Duodenum (tissue), 1 donor: Measurements from ENCODE around the genes CCDC92 and NCOR2.

GRCh38 chr12:123742997-123743436, 19.1 kb upstream of the DNAH10 start:
- PRO-cap = no peak

DNA sequence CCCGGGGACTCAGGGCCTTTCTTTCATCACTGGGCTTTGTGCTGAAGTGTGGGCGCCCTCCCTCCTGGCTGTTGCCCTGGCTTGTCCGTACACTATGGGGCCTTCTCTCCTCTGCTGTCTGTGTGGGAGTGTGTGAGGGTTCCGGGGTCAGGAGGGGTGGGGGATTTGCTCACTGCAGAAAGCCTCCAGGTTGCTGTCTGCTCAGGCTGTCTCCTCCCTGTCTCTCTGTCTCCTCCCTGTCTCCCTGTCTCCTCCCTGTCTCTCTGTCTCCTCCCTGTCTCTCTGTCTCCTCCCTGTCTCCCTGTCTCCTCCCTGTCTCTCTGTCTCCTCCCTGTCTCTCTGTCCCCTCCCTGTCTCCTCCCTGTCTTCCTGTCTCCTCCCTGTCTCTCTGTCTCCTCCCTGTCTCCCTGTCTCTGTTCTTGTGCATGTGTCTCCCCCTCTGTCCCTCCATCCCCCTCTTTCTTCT, 64.7 kb downstream of the CCDC92 start:
- PRO-cap = no peak

DNA sequence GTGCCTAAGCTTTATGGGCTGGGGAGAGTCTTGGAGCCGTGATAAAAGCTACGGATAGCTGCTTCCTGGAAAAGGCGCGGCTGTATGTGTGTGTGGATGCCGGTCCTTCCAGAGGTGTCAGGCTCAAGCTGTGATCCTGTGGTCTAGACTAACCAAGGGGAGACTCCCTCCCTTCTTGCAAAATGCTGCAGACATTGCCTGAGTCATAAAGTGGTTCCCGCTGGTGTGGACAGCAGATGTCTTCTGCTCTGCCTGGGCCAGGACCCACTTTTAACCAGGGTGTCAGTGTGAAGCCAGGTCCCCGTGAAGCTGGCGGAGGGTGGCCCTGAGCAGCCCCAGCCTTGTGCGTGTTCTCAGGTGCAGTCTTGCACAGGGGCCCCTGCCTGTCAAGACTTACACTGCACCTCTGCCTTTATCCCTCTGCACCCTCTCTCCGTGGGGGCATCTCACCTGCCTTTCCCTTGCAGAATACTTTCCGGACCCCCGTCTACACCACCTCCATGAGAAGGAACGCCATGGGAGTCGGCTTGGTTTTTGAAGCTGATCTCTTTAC, 37.7 kb downstream of the CCDC92 start:
- PRO-cap = no peak

DNA sequence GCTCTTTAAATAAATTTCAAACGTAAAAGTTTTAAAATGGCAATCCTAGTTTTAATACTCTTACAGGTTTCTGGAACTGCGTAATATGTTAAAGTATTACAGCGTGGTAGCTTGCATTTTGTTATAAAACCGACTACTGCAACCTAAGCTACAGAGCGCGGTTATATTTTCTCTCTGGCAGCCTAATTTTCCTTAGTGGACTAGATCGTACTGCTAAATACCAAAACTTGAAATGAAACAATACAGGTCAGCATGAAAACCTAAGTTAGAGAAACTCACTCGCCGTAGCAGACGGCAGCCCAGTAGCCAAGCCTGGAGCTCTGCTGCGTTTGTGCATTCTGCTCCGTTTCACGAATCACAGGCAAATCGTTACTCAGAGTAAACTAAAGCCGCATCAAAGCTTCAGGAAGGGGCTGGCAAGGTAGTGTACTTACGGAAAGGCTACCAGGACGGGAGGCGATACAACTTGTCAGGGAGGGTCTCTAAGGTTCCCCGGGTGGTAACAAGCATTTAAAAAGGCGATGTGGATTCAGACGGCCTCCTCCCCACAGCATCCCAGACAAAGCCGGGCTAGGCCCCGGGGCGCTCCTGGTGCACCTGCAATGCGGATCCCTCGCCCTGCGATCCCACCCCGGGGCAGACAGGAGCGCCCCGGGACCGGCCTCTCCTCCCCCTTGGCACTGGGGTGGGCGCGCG, 1.0 kb downstream of the CCDC92 start:
- PRO-cap = no peak

GRCh38 chr12:123972481-123973449, at the start of gene CCDC92:
TSS of gene CCDC92 (minus strand) at chr12:123972831.
- PRO-cap = bidirectional peak, plus-strand start at chr12:123972755, minus-strand start at chr12:123972555; bidirectional peak, plus-strand start at chr12:123972926, minus-strand start at chr12:123972831; bidirectional peak, plus-strand start at chr12:123973227, minus-strand start at chr12:123973084

DNA sequence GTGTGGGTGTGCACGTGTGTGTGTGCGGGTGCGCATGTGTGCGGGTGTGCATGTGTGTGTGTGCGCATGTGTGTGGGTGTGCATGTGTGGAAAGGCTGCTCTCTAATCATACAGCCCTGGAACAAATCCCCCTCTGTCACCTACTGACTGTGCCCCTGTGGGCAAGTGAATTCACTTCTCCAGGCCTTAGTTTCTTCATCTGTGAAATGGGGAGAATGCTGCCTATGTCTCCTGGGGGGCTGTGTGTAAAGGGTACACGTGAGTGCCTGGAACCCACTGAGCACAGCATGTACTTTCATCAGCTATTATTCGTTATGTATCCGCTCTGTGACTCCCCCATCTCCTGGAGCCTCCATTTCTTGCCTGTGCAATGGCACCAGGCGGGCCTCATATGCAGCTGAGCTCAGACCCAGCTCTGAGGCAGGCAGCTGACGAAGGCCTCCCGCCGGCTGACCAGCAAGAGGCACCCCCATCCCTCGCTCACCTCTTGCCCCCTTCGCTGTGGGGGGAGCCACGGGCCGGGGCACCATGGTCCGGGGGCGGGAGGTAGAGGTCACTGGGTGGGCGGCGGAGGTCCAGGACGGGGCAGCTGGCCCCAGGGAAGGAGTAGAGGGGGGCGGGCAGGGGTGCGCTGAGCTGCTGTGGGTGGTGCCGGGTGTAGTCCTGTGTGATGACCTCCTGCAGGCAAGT, 39.2 kb downstream of the RFLNA start:
- PRO-cap = no peak

DNA sequence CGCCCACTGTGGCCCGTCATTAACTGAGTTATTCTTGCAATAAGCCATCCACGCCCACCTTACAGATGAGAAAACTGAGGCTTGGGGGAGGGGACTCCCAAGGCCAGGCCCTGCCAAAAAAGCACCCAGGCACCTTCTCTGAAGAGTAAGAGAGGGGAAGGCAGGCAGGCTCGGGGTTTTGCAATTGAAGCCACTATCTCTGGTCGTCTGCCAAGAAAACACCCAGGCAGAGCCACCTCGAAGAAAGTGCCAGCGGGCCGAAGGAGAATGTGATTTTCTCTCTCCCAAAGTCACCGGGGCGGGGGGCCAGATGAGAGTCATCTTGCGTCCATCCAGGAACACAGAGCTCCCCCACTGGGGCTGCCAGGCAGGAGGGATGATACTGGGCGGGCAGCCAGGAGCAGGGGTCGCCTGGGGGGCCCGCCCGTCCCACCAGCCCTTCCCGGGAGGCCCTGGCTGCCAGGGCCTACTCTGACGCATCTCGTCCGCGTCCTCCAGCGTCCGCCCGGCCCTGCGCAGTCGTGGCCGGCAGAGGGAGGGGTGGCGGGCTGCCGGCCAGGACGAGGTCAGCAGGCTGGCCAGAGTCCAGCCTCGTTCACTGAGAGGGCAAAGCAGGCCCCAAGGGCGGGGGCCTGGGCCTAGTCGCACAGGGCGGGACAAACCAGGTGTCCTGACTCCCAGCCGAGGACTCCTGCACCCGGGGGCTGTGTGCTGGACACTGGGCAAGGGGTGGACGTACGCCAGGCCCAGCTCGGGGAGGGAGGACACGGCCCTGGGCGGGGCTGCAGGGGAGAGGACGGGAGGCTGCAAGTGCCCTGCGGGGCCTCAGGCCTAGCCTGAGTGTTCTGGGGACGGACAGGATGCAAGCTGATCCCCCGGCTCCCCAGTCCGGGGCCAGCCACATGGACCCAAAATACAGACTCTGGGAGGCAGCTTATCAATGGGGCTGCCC, 74.4 kb downstream of the RFLNA start:
- PRO-cap = bidirectional peak, plus-strand start at position 779 of the sequence, minus-strand start at position 483 of the sequence; unidirectional peak, plus-strand start at position 837 of the sequence

DNA sequence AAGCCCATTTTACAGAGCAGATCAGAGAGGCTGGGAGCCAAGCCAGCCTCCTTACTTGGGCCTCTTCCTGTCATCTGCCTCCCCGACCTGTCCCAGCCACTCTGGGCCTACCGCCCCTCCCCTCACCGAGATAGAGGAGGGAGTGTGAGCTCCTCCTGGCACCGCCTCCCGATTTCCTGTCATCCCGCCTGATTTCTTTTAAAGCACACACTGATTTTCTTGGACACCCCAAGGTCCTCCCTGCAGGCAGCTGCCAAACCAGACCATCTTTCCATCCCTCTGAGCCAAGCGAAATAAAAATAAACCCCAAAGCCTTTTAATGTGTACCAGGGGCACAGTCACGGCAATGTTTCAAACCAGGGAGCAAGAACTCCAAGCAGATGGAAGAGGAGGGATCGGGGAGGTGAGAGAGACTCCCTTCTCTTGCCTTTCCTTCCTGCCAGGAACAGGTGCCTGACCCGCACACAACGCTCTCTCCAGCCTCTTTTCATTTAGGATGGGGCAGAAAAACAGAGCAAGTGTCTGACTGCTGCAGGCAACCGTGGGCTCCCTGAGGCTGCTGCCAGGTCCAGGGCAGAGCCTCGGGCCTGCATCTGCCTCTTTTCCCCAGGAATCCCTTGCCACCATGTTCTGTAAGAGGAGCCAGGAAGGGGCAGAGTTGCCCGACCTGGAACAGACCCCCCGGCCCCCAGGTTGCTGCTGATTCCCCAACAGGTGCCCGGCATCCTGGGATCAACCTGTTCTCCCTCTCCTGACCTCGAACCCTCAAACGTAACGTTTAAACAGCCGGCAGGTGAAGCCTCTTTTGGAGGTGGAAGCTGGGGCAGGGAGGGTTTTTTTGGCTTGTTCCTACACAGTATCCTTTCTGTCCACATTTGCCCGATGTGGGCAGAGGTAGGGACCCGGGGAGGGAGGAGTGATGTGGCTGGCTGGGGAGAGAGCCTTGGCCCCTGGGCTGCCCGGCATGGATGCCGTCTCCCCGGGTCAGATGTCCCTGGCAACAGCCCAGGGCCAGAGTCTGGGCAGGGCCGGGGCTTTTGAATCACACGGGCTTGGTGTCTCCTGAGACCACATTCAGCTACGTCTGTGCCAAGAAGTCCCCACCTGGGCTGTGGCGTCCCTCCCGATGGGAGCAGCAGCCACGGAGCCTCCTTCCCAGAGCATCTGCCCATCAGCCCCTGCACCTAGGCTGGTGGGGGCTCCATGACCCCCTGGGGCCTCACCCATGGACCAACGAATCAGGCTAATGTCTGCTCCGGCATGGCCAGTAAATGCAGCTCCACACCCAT, 108.9 kb downstream of the RFLNA start:
- PRO-cap = no peak

DNA sequence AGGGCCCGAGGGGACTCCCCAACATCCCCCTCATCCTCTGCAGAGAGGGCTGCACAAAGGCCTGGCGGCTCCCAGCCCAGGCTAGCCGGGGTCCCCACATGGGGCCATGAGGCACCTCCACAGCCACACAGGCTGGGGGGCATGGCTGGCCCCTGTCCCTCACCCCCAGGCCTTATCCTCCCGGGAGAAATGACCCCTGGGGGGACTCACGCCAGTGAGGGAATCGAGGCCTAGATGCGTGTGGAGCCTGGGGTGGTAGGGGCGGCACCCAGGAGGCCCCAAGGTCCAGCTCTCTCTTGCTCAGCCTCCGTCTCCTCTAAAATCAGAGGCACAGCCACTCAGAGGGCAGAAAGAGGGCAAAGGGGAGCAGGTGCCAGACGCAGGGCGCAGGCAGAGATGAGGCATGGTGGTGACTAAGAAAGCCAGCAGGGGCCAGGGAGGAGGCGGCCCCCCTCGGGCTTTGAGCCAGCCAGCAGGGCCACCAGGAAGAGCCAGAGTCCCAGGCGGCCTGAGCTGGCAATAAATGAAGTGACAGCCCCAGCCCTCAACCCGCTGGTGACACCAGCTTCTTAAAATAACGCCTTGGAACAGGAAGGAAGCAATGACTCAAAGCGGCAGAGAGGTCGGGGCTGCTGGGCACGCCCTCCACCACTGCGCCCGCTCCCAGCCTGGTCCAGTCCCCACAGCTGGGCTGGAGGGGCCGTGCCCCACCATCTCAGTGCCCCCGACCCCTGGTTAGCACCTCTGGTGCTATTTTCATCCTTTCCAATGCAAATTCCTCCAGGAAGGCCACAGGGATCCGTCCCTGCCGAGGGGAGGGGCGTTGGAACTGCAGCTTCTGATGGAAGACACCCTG, 114.1 kb downstream of the NCOR2 start:
- PRO-cap = bidirectional peak, plus-strand start at position 617 of the sequence, minus-strand start at position 521 of the sequence

- PRO-cap = no peak
Observed at GRCh38 chr12:124498821-124499241, 68.6 kb downstream of the NCOR2 start.

DNA sequence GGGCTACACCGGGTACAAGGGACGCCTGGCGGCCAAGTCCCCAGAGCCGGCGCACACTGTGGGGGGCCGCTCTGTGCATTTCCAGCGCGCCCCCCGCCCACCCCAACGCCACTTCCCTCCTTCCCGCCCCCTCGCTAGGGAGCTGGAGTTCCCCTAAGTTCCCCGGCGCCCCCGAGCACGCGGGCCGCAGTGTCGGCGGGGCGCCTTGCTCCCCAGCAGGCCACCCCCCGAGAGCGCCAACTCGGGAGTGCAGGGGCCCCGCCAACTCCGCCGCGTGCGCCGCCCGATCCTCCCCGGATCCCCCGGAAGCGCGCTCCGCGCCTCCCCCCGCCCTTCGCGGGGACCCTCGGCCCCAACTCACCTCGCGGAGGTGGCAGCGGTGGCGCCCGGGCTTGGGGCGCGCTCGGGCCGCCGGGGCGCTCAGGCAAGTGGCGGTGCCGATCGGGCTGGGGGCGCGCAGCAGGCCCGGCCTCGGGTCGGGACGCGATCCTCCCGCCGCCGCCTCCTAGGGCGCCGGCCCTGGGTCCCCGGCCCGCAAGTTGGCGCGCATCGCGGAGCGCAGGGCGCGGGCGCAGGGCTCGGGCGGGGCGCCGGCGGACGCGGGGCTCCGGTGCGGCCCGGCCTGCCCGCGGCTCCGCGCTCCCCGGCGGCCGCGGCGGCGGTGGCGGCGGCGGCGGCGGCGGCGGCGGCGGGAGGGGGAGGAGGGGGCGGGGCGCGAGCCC, at the start of gene NCOR2:
Gene NCOR2 (minus strand): TSS at position 666 of the 722 bp plus-strand sequence.
- PRO-cap = bidirectional peak, plus-strand start outside the sequence, minus-strand start at position 636 of the sequence

GRCh38 chr12:124567669-124568032, 239 bp upstream of the NCOR2 start:
- PRO-cap = bidirectional peak, plus-strand start at chr12:124567716, minus-strand start at chr12:124567582

DNA sequence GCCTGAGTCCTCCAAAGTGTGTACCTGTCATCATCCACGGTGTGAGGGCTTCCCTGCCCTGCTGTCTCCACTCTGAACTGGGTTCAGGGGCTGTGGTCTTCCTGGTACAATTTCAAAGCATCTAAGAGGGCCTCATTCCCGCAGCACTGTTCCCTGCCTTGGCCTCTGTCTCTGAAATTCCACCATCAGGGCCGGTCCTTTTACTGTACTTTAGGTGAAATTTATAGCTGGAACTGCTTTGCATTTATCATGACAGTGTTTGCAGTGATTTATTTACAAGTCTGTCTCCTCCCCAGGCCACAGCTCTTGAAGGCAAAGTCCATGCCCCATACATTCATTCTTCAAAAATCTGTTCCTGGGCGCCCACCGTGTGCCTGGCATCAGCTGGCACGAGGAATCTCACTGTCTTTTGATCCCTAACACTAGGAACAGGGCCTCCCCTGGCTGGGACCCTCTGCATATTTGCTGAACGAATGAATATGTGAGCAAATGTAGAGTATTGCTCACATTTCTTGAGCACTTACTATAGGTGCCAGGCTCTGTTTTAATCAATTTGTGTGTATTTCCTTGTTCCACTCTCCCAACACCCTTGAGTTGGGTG, 37.0 kb upstream of the NCOR2 start:
- PRO-cap = no peak

DNA sequence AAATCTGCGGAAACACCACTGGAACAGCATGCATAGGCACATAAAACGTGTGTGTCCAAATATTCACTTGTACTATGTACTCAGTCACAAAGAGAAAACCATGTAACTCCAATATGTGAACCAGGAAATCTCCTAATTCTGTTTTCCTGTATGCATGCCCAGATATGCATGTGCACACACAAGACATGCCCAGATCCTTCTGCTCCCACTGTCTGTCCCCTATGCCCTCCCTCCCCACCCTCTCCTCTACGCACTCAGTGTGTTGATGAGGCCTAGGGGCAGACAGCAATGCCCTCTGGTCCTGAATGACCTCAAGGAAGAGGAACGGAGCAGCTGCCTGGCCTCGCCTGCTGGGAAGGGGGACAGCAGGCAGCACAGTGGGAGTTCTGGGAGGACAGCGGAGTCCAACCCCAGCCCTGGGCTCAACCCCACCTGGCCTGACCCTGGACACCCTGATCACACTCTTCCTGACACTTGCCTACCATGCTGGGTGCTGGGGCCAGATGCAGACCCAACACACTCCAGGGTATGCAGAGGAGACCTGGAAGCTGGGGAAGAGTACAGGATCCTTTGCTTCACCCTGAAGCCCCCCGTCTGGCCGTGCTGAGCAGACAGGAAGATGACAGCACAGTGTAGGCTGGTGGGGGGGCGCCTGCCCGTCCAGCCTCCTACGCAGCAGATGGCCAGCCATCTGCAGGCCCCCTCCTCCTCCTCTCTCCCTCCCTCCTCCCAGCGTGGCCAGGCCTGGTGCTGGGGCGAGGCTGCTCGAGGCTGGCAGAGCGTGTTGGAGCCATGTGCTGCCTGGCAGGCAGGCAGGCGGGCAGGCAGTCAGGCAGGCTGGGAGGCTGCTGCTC, 106.6 kb upstream of the NCOR2 start:
- PRO-cap = no peak

DNA sequence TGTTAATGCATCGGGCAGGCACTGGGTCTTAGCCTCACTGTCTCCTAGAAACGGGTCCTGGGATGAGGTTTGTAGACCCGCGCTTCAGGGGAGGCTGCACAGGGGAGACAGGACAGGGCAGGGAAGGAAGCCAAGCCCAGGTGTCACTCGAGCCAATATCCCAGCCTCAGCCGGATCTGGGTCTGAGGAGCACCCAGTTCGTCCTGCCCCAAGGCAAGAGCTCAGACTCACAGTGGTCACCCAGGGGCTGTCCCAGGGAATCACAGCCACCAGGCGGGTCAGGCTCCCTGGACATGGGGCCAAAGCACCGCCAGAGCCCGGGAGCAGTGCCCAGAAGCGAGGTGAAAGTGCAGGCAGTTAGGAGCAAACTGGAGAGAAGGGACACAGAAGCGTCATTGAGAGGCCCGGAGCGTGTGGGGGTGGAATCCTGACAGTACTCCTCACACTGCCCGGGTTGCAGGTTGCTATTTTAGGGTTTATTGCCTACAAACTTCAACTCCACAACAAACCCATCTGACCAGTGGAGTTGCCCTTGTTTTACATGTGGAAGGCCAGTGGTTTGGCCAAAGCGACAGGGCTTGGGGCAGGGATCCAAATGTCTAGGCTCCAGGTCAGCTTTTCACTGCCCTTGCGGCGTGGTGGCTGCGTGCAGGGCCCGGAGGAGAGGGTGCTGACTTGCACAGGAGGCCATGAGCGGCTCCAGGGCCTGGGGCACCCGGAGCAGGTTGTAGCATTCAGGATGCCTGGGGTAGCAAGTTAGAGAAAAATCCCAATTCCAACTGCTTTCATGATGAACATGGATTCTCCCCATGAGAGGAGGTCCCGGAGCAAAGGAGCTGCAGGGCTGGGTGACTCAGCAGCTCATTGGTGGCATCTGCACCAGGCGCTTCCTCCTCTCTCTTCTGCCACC, 112.2 kb upstream of the NCOR2 start:
- PRO-cap = no peak

DNA sequence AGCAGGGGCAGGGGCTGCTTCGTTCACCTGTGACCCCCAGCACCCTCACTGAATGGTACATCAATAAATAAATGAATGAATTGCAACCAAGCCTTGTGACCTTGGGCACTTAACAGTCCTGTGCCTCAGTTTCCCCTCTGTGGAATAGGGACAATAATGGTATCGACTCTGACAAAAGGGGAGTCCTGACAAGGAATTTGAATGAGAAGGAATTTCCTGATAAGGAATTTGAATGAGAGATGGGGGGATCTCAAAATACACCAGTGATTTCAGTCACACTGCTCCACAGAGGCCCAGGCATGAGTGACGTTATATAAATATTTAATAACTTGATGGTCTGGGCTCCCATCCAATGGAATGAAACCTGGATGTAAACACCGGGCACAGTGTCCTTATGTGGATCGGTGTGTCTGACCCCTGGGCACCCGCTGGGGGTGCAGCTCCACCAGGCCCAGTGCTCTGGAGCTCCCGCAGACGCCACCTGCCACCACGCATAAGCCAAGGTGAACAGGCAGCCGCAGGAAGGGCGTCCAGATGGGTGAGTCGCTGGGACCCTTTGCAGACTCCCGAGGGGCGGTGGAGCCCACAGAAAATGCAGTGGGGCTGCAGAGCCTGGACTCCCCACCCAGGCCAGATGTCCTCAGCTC, 121.7 kb downstream of the SCARB1 start:
- PRO-cap = no peak

- PRO-cap = no peak
Observed at GRCh38 chr12:124742498-124743122, 121.1 kb downstream of the SCARB1 start.

DNA sequence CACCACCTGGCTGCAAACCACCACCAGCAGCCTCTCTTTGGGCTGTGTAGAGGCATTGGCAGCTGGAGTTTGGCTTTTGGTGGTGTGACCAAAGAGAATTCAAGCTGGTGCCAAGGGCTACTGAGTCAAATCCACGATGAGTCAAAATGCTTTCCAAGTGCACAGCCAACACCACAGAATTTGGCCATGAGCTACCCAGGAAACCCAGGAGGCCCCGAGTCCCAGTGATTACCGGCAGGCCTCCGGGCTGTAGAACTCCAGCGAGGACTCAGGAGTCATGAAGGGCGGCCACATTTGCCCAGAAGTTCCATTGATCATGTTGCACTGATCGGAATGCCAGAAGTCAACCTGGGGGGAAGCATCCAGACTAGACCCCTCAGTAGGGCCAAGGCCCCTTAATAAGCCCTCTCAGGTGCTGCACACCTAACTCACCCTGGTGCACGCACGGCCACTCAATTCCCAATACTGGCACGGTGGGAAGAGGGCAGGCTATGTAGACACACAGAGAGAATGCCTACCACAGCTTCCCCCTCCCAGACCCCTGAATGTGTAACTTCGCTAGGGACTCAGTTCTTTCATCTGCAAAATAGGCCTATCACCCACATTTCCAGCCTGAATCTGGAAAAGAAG, 53.6 kb downstream of the SCARB1 start:
- PRO-cap = no peak

DNA sequence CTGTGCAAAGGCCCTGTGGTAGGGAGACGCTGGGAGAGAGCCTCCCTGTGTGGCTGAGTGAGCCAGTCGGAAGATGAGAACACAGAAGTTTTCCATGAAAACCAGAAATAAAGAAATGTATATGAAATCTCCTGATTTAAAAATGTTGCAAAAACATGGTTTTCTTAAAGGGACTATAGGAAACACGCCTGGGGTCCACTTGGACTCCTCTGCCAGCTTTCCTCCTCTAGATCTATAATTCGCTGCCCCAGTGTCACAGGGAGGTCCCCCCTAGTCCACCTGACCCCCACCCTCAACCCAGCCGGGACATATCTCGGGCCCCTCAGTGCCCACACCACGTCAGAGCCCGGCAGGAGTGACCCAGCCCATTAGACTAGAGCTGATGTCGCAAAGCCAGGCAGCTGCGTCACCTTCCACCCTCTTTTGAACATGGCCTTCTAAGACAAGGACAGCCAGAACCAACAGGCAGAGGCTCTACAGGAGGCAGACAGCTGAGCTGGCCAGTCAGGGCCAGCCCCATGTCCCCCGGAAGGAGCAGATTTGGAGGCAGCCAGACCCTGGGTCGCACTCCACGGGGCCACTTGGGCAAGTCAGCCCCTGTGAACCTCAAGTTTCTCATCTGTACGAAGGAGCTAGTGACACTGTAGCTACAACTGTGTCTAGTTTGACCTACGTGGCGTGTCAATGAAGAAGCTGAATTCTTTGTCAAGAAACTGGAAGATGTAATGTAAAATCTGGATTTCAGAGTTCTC, 44.2 kb downstream of the SCARB1 start:
- PRO-cap = no peak

DNA sequence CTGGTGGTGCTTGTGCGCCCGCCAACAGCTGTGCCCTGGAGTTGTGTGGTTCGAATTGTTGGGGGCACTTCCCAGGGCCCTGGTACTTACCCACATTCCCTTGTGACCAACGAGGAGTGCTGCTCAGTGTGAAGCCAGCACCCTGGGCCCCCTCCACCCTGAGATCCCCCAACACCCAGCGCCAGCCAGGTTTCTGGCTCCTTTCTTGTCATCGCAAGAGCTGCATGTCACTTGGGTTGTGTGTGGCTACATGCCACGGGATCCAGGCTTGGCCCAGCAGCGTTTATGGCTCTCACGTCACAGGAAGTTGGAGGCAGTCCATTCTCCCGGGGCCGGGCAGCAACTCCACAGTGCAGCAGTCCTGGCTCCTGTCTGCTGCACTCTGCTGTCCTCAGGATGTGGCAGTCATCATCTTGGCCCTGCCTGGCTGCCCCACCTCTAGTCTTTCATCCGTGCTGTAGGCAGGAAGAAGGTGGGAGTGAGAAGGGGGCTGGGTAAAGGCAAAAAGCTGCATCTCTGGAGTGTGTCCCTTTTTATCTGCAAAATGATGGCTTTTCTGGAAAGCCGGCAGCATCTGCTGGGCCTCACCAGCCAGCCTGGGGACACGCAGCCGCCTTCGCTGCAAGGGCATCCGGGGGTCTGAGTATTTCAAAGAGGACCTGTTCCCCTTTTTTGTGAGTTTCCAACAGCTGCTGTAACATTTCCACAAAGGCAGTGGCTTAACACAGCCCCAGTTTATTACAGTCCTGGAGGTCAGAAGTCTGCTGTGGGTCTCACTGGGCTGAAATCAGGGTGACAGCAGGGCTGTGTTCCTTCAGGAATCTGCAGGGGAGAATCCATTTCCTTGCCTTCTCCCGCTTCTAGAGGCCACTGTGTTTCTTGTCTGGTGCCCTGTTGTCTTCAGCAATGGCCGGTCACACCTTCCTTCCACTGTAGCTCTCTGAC, 42.5 kb upstream of the TMEM132B start:
- PRO-cap = no peak